Astrocyte (in vitro differentiated cells and primary cell): Measurements from ENCODE around the genes RABL6, FUT7 and TUBB4B.

GRCh38 chr9:136438090-136439439, 1.1 kb downstream of the INPP5E start:
- PRO-cap: unidirectional peak, minus-strand start at chr9:136438793; bidirectional peak, plus-strand start at chr9:136439099, minus-strand start at chr9:136438996; unidirectional peak, plus-strand start at chr9:136439099
- RRBS, 2 experiments: 1 to 6% methylated on average over 14 to 15 of the region's 112 CpGs

DNA sequence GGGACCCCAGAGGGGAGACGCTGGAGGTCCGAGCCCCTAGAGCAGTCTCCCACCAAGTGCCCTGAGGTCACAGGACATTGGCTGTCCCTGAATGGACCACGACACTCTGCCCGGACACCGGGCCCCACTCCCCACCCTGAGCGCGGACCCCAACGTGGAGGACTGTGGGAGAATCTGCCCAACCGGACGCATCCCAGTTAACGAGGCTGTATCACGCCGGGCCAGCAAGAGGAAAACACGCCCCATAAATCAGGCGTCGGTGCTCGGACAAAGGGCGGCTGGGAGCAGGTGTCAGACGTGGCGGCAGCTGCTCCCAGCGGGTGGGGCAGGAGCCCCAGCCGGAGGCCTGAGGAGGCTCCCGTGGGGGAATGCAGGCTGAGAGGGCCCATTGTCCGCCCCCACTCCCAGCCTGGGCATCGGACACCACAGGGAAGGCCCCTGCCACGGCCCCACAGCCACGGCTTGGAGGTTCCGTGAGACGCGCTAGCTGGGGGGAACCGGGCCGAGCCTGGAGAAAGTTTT, 19.2 kb downstream of the NOTCH1 start:
- PRO-cap: no peak
- RRBS, 2 experiments: 24 to 60% methylated on average over 5 to 9 of the region's 32 CpGs

GRCh38 chr9:136538347-136539225, 7.3 kb downstream of the NOTCH1 start:
- PRO-cap: no peak
- RRBS, 2 experiments: 61 to 69% methylated on average over 13 of the region's 36 CpGs

DNA sequence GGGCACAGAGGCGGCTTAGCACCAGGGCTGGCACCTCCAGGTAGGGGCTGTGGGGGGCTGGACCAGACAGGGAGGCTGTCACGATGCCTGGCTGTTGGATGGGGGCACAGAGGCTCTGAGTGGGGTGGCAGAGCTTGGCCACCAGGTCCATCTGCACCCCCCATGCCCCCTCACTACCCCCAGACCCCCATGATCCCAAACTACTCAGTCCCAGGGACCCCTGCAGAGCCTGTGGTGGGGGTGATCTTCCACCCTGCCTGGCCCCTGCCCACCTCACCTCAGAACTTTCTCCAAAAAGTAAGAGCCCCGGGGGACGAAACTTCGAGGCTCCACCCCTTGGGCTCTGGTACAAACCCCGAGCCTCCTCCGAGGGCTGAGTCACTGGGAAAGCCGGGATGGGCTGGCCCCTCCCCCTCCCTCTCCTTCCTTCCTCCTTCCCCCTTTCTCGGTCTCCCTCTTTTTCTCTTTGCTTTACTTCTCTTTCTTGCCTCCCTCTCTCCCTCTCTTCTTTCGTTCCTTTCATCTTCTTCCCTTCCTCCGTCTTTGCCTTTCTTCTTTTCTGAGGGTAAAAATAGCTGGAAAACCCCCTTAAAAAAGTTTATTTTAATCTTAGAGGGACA, 5.4 kb upstream of the NOTCH1 start:
- PRO-cap: no peak
- RRBS, 2 experiments: 0 to 1% methylated on average over 5 of the region's 11 CpGs

- PRO-cap: no peak
- RRBS, 2 experiments: 62% methylated on average over 5 of the region's 15 CpGs; no CpG with 5 or more reads in 1 of the 2 experiments
These were observed 58.0 kb upstream of the EGFL7 start for GRCh38 chr9:136604688-136605176.

GRCh38 chr9:136680959-136681634, 6.2 kb downstream of the AGPAT2 start:
- PRO-cap: no peak
- RRBS, 2 experiments: no CpG with 5 or more reads among the region's 28 CpGs

DNA sequence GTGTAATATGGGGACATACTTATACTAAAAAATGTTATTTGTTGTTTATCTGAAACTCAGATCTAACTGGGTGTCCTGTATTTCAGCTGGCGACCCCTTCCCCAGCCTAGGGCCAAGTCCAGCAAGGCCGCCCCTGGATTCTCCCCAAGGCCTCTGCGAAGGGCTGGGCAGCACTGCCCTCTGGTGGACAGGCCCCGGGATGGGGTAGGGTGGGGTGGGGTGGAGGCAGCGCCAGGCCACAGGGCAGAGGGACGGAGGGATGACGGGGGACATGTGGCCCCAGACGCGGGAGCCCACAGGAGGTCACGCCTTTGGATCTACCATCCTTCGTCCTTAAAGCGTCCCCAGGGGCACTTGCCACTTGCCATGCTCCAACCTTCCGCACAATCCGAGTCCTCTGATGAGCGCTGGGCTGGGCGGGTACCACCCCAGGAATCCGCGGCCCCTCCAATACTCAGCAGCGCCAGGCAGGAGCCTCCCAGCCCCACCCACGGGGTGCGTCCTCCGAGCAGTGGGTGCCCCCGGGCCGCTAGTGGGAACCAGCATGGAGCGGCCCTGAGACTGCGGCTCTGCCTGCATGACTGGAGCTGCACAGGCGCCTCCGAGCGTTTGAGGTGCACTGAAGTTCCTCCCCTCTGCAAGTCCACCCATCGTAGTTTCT, 7.1 kb upstream of the AGPAT2 start:
- PRO-cap: no peak
- RRBS, 2 experiments: no CpG with 5 or more reads among the region's 30 CpGs

DNA sequence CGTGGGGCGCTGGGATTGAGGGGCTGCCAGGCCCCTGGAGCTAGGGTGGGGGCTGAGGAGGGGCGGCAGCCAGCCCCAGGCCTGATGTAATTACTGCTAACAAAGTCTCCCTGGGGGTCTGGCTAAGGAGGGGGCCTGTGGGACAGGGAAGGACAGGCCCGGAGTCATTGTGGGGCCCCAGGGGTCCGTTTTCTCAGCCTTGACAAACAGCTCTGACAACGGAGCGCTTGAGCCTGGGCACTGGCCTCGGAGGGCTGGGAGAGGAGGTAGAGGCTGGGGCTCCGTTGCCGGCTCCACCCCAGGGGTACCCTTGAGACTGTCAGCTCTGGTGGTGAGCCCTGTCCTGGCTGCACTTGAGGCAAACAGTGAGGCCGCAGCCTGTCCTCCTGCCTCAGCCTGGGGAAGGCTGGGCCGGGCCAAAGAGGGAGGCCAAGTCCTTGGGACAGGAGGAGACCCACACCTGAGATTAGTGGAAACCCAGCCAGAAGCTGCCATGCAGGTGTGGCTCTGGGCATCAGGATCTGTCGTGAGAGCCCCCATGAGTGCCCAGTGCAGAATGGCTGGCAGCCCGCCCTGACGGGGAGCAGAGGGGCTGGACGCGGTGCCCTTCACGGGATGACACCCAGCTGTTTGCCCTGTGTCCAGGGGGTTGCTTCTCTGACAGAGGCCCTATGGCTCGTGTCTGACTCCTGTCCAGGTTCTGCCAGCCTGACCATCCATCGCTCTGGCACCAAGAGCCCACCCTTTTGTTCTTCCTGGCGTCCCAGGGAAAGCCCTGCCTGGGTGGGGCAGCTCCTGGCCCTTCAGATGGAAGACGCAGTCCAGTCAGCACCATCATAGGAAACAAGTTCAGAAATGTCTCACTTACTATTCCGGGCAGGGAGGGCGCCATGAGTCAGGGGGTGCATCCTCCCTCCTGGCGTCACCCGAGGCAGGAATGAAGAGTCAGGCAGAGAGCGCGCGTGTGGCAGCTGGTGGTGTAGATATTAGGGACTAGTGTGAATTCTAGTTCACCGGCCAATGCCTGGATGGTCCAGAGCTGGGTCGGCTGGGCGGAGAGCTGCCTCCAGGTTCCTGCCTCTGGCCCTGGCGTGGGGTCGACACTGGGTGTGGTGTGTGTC, 8.5 kb downstream of the DIPK1B start:
- PRO-cap: no peak
- RRBS, 2 experiments: 11% methylated on average over 4 of the region's 34 CpGs; no CpG with 5 or more reads in 1 of the 2 experiments

DNA sequence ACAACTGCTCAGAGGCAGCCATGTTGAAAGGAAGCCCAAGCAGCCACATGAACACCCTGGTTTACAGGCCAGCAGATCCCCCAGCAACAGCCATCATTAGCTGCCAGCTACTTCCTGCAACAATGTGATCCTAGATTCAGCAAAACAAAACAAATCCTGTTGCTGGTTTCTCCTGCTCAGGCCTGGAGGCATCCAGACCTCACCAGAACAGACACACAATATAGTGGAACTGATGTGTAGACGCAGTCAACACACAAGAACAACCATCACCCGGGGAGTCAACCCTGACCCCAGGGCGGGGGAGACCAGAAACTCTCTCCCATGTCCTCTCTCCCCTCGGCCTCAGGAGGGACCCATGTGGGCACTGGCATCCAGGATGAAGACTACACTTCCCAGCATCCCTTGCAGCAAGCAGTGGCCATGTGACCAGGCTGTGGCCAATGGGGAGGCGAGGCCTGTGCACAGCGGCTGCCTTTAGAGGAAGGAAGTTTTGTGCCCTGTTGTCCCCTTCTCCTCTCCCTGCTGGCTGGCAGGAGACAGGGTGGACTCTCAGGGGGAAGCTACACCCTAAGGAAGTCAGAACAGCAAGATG, 9.2 kb upstream of the LCN15 start:
- PRO-cap: no peak
- RRBS, 2 experiments: no CpG with 5 or more reads among the region's 6 CpGs

DNA sequence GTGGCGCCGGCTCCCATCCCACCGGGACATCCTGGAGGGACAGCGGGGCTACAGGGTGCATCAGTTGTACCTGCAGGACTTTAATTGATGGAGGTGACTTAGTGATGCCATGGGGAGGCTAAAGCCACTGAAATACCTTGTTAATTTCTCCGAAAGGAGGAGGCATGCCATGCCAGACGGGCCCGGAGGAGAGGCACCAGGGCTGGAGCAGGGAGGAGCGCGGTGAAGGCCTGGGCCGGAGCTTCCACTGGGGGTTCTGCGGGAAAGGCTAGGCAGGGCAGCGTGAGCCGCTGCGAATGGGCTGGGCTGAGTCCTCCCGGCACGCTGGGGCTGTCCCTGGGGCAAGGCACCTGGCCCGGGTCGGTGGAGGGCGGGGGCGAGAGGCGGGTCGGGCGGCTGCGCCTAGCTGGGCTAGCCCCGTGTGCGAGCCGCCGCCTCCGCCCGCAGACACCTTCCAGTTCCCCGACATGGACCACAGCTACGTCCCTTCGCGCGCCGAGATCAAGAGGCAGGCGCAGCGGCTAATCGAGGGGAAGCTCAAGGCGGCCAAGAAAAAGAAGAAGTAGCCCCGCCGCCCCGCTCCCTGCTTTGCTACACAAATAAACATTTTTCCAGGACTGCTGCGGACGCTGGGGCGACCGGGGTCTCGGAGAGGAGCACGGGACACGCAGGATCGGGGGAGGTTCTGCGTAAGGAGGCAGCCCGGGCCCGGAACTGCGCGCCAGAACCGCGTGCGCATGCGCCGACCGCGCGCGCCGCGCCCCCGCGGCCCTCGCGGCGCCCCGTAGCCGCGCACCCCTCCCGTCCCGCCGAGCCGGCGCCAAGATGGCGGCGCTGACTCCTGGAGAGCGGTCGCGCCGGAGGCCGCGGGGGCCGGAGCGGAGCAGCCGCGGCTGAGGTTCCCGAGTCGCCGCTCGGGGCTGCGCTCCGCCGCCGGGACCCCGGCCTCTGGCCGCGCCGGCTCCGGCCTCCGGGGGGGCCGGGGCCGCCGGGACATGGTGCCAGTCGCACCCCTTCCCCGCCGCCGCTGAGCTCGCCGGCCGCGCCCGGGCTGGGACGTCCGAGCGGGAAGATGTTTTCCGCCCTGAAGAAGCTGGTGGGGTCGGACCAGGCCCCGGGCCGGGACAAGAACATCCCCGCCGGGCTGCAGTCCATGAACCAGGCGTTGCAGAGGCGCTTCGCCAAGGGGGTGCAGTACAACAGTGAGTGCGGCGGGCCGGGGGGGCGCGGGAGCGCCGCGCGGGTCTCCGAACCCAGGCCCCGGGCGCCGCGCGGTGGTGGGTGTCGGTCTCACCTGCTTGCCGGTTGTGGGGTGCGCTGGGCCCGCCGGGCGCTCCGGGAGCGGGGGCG, at the start of gene RABL6:
Gene RABL6, plus strand, starts transcription at position 824 of the 1,350 bp plus-strand sequence.
- PRO-cap: bidirectional peak, plus-strand start at position 823 of the sequence, minus-strand start at position 687 of the sequence
- RRBS, 2 experiments: 4% methylated on average over 74 to 88 of the region's 154 CpGs

DNA sequence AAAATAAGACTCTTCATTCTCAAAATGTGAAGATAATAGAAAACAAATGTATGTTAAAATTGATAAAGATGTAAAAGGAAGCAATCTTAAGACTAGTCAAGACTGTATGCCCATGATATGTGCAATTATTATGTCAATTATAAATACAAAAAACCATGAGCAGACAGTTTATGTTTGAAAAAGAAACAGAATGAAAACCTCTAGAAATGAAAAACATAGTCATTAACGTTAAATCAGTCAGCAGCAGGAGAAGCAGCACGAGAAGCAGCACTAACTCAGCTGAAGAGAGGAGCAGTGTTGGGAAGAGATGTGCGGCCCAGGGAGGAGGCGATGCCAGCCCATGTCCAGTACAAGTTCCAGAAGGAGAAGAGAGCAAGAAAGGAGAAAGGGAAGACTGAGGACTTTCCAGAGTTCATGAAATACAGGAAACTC, 9.2 kb downstream of the RABL6 start:
- PRO-cap: no peak
- RRBS, 2 experiments: no CpG with 5 or more reads among the region's 4 CpGs

DNA sequence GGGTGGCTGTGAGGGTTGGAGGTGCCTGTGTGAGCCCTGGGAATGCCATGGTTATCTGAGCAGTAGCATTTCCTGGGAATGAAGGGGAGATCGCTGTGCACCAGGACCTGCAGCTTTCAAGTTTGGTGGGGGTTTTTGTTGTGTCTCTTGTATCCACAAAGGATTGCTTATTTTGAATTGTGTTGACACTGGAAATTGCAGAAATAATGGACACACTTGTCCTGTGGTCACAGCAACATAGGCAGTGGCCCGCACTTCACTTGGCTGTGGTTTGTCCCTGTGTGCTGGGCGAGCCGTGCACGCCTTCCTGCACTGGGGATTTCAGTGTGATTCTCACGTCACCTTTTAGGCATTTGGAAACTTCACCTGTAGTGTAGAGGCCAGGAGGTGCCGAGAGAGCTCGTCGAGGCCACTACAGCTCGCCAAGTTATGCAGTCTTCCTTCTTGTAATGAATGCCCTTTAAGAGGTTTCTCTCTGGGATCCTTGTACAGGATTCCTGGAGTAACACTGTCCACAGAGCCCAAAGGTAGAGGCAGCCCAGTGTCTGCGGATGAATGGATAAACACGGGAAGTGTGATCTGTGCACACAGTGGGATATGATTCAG, 14.6 kb downstream of the TRAF2 start:
- PRO-cap: no peak
- RRBS, 2 experiments: no CpG with 5 or more reads among the region's 12 CpGs

DNA sequence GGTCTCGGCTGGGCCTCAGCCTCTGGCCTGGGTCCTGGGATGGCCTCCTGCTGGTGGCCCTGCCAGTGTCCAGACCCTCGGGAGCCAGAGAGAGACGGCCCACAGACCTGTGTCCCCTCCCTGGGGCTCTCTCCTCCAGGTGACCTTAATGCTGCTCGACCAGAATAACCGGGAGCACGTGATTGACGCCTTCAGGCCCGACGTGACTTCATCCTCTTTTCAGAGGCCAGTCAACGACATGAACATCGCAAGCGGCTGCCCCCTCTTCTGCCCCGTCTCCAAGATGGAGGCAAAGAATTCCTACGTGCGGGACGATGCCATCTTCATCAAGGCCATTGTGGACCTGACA, 19.0 kb downstream of the FBXW5 start:
- PRO-cap: no peak
- RRBS, 2 experiments: no CpG with 5 or more reads among the region's 16 CpGs

- PRO-cap: no peak
- RRBS, 2 experiments: 35 to 55% methylated on average over 5 to 6 of the region's 35 CpGs
These were observed 2.1 kb downstream of the C8G start for GRCh38 chr9:136946753-136947865.

- PRO-cap: no peak
- RRBS, 2 experiments: no CpG with 5 or more reads among the region's 22 CpGs
These were observed 2.3 kb upstream of the PTGDS start for GRCh38 chr9:136974665-136975650.

- PRO-cap: no peak
- RRBS, 2 experiments: 78 to 80% methylated on average over 5 of the region's 28 CpGs
These were observed at the start of gene FUT7 for GRCh38 chr9:137031775-137032866. TSS of gene FUT7 (minus strand) at chr9:137032088.

- PRO-cap: no peak
- RRBS, 2 experiments: 4 to 5% methylated on average over 51 to 63 of the region's 95 CpGs
These were observed 7.7 kb downstream of the LRRC26 start for GRCh38 chr9:137161735-137162869.

DNA sequence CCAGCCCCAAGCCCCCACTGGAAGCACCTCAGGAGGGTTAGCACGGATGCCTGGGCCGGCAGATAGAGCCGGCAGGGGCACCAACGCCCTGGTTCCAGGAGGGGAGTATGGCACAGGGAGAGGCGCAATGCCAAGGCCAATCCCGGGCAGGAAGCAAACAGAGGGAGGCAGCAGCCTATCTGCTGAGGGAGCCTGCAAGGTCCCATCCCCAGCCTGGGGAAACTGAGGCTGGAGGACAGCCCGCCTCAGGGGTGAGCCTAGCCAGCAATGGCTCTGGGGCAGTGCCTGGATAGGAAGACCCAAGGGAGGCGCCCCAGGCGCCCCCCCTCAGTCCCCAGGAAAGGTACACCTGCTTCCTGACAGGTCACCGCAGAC, 2.7 kb downstream of the TPRN start:
- PRO-cap: no peak
- RRBS, 2 experiments: 78 to 81% methylated on average over 4 of the region's 10 CpGs

- PRO-cap: no peak
- RRBS, 2 experiments: 8 to 10% methylated on average over 1 of the region's 17 CpGs
These were observed 828 bp upstream of the RNF208 start for GRCh38 chr9:137222906-137223229.

DNA sequence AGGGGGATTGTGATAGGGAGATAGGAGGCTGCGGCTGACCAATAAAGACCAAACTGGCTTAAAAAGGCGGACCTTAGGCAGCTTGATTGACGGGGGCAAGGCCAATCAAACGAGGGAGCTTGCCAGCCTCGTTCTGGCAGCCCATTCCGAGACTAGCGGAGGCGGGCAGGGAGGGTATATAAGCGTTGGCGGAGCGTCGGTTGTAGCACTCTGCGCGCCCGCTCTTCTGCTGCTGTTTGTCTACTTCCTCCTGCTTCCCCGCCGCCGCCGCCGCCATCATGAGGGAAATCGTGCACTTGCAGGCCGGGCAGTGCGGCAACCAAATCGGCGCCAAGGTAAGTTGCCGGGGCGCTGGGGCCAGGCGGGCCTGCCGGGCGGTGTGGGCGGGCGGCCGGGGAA, at the start of gene TUBB4B:
Gene TUBB4B, plus strand, starts transcription at position 205 of the 399 bp plus-strand sequence.
- PRO-cap: unidirectional peak, plus-strand start at position 205 of the sequence
- RRBS, 2 experiments: 0 to 2% methylated on average over 4 of the region's 33 CpGs